Caco-2 (cell line): ENCODE measurements around a stretch of chr1.

DNA sequence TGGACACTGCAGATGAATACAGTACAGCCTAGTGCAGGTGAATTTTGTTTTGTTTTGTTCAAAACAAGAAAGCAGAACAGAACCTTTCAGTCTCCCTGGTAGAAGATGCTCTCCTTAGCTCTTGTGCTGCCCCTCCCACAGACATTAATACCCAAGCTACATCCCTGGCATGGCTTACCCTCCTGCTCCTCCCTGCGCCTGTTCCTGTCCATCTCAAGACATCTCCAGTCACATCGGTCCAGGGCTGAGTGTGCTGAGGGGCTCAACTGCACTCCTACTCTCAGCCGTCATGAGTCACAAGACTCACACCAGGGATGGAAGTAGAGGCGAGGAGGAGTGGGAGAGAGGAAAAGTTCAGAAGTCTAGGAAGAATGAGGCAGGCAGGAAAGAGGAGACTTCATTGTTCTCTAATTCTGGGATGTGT is 9.2 kb upstream of the TACSTD2 start:
- PRO-cap, result no peak
- RRBS, result no CpG with 5 or more reads among the region's 4 CpGs

- PRO-cap, result no peak
- RRBS, result no CpG with 5 or more reads among the region's 3 CpGs
These were observed 24.4 kb downstream of the MYSM1 start for GRCh38 chr1:58675440-58675808.

DNA sequence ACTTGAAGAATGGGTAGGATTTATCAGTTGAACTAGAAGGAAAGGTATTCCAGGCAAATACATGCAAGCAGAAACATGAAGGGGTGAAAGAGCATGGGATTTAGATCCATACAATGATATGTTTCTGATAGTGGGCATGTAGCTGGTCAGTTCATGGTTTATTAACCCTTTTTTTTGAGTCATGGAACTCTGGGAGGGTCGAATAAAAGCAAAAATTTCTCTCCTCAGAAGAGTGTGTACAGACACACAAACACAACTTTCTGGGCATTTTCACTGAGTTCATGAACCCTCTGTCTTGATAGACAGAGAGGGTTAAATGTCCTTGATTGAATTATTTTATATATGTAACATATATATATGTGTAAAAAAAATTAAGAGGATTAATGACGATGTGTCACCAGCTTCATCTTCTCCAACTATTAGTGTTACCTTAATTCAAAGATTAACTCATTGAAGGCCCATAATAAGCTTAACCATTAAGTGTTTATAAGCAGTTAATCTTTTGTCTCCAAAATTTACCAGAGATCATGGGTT is 4.7 kb downstream of the JUN start:
- PRO-cap, result no peak
- RRBS, result no CpG with 5 or more reads among the region's 2 CpGs

GRCh38 chr1:58858267-58858719 is 74.4 kb upstream of the JUN start:
- PRO-cap, result bidirectional peak, plus-strand start at chr1:58858654, minus-strand start at chr1:58858486
- RRBS, result no CpG with 5 or more reads among the region's 2 CpGs

DNA sequence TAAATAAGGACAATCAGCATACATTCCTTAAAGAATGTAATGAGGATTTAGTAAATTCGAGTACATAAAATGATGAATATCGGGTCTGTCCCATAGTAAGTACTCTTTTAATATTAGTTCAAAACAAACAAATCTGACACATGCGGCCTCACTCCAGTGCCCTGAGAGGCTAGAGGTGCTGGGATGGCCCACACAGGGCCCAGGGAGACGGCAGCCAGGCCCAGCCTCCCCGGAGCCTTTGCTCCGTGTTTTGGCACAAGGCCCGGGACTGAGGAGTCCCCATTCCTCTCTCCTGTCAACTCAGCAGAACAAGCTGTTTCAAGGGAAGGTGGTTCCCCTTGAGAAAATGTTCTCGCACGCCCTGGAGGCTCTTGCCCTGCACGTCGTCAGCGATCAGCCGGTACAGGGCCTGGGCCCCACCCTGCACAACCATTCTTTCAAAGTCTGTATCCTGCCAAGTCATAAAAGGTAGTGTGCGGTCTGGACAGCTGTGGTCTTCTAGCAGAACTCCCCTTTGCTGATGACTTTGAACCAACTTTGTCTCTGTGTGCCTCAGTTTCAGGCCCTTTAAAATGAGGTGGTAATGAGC is 138.4 kb upstream of the JUN start:
- PRO-cap, result no peak
- RRBS, result no CpG with 5 or more reads among the region's 14 CpGs

GRCh38 chr1:58929507-58930405 is 145.9 kb upstream of the JUN start:
- PRO-cap, result no peak
- RRBS, result no CpG with 5 or more reads among the region's 14 CpGs

- PRO-cap, result no peak
- RRBS, result no CpG with 5 or more reads among the region's 1 CpG
These were observed 230.3 kb upstream of the JUN start for GRCh38 chr1:59014249-59014495.

DNA sequence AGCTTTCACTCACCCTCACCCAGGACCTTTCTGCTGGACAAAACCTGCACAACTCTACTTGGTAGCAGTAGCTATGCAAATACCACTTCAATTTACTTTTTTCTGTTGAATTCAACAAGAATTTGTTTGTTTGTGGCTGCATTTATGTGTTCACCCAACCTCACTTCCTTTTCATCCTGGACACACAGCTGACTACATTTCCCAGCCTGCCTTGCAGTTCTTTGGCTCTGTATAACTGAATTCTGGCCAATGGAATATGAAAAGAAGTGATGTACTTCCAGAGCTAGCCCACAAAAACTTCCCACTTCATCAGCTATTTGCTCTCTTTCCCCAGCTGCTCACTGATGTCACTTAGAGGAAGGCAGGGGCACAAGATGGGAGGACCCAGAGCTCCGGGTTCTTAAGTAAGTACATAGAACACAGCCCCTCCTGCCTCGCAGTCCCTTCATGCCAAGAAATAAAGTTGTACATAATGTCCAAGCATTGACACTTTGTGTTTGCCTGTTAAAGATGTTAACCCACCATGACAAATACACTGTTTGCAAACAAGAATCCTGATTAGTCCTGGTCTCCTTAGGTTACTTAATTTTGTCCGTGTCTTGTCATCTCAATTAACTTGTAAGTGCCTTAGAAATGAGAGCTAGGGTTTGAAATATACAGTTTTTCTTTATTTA is 235.0 kb upstream of the FGGY start:
- PRO-cap, result no peak
- RRBS, result no CpG with 5 or more reads among the region's 3 CpGs

GRCh38 chr1:59138369-59138950 is 158.4 kb upstream of the FGGY start:
- PRO-cap, result no peak
- RRBS, result no CpG with 5 or more reads among the region's 6 CpGs

DNA sequence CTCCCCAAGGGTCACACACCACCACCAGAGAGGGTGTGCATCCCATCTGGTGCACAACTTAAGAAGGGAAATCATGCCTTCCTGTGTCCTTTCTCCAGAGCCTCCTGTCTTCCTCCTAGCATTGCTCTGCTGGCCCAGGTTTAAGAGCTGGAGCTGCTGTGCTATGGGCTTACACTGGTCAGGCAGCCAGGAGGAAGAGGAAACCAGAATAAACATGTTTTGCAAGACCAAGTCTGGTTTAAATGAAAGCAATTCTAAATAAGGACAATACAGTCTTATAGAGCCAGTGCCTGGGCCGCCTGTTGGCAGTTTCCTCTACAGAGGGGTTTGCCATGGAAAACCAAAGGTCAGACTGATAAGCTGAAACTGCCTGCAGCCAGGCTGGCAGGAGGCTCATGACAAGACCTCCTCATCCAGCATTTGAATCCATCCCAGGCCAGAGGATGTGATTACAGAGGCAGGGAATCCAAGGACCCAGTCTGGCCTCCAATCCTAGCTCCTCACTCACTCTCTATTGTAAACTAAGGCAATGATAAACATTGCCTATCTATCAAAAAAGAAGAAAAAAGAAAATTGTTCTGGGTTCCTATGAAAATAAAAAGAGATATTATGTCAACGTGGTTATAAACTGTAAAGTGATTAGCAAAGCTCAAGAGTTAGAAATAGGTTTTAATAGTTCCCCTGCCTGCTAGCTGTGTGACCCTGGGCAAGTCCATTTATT is 92.8 kb upstream of the FGGY start:
- PRO-cap, result no peak
- RRBS, result no CpG with 5 or more reads among the region's 2 CpGs

GRCh38 chr1:59298676-59299425 is 2.0 kb downstream of the FGGY start:
- PRO-cap, result no peak
- RRBS, result no CpG with 5 or more reads among the region's 6 CpGs

DNA sequence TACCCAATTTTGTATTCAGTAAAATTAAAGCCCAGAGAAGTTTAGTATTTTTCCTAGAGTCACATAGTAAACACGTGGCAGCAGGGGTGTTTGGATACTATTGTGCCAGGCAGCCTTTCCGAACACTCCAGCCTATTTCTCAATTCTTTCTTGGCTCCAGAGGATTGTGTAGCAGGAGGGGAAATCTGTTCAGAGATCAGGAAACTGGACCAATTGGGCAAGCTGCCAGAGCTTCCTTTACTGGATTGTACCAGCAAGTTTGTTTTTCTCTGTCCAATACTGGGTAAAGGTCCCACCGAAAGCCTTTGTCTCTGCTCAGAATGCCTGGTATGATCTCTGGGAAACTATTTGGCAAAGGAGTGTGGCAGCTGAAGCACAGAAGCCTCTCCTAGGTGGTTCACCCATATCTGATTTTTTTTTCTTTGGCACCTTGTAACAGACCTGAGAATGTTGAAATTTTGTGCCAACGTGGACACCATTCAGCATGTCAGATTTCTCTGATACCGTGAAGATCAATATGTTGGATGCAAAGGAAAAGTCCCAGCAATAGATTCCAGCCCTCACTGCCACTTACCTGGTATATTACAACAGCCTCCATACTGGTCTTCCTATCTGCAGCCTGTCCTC is 126.1 kb downstream of the FGGY start:
- PRO-cap, result no peak
- RRBS, result no CpG with 5 or more reads among the region's 5 CpGs

DNA sequence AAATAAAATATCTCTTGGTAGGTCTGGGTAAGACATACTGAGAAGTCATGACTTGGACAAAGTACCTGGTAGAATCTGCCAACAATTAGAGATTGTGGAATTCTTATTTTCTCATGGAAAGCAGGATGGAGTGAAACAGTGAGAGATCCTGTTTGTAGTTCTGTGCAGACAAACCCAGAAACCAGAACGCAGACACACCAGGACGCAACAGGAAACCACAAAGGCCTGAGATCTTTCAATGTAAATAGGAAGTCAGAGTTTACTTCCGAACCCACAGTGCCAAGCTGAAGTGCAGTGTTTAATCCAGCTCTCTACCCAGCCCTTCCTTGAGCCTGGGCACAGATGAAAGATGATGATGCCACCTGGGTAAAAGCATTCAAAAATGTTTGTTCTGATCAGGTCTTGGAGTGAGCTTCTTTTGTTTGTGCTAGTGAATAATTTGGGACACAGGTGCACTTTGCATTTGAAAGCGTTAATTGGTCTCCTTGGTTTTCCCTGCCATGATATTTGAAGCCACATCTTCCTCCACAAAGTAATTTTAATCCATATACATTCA is 244.2 kb upstream of the HOOK1 start:
- PRO-cap, result no peak
- RRBS, result no CpG with 5 or more reads among the region's 4 CpGs

DNA sequence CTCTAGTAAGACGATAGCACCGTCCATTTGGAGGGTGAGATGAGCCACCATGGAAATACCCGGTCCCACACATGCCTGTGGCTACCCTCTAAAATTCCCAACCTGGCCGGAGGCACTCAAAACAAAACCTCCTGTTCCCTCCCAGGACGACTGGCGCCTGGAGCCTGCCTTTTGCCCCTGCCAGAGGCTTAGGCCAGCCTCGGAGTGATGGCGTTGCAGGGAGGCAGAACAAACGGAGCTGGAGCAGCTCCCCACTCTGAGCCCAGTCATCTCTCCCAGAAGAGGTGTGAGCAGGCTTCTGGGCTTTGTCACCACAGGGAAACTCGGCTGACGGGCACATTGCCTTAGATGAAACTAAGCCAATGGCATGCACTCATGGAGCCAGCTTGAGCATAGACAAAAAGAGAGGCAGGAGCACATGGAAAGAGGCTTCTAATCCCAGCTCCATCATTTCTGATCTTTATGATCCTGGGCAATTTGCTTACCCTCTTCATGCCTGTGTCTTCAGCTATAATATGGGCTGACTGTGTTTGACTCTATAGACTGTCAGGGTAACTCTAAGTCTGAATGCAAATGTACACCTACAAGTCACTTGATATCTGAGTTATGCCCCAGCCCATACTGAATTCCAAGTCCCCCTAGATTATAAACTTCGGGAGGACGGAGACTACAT is 213.6 kb upstream of the HOOK1 start:
- PRO-cap, result no peak
- RRBS, result no CpG with 5 or more reads among the region's 13 CpGs

DNA sequence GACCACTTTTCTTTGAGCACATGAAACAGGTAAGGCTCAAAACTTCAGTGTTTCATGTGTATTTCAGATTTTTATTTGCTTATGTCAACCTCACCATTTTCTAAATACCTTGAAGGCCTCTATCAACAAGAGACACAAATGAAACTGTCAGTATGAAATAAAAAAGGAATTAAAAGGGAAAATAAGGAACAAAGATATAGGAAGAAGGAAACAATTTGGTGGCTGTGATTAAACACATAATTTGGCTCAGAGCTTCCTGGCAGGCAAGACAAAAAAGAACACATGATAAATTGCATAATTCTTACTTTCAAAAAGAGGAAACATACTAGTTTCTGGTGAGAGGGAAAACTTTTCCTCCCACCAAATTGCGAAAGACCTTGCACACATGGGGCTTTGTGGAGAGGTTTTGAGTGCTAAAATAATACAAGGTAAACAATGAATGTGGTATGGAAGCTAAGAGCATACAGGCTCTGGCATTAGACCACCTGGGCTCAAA is 140.3 kb upstream of the HOOK1 start:
- PRO-cap, result no peak
- RRBS, result no CpG with 5 or more reads among the region's 1 CpG

DNA sequence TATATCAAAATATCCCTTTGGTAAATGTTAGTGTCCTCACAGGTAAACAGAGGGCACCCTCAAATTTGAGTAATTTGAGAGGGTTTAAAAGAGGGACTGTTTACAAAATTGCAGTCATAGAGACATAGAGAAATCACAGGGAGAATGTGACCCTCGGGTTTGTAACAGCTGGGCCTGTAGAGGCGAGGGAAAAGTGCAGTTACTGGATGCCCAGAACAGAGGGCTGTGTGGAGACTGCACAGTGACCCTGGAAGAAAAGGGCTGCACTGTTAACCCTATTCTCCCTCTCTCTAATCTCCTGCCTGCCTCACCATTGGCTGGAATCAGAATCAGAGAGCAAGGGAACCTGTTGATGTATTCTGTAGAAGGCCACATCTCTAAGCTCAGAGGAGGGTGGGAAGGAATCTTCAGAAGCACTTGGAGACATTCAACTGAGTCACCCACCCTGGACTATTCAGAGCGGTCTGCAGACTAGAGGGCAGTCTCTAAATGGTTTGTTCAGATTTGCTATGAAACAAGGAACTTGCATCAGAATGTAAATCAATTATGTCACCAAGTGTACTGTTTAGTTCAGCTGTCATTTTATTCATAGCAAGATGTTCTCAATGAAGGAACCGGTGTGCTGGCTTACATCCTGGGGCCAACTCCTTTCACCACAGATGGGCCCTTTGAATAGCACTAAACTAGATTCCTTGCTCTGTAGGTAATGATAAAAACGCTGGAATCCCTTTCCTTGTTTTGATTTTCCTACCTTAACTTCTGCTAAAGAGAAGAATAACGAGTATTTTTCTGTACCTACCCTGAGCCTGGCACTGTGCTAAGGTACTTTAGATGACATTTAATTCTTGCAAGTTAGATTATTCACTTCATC is 132.2 kb upstream of the HOOK1 start:
- PRO-cap, result no peak
- RRBS, result no CpG with 5 or more reads among the region's 6 CpGs

DNA sequence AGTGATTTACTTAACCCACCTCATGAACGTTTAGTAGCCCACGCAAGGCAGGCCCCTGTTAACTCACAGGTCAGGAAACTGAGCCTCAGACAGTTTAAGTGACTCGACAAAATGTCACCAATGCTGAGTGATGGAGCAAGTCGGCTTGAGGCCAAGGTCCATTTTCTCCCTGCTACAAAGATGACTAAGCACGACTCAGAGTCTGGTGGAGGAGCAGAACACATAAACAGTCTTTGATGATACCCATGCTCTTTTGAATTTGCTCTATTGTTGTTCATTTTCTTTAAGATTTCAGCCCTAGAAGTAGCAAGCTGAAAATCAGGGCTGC is 83.9 kb upstream of the HOOK1 start:
- PRO-cap, result unidirectional peak, plus-strand start at position 198 of the sequence
- RRBS, result no CpG with 5 or more reads among the region's 5 CpGs

GRCh38 chr1:59731221-59731715 is 83.5 kb upstream of the HOOK1 start:
- PRO-cap, result no peak
- RRBS, result 81% methylated on average over 3 of the region's 7 CpGs

DNA sequence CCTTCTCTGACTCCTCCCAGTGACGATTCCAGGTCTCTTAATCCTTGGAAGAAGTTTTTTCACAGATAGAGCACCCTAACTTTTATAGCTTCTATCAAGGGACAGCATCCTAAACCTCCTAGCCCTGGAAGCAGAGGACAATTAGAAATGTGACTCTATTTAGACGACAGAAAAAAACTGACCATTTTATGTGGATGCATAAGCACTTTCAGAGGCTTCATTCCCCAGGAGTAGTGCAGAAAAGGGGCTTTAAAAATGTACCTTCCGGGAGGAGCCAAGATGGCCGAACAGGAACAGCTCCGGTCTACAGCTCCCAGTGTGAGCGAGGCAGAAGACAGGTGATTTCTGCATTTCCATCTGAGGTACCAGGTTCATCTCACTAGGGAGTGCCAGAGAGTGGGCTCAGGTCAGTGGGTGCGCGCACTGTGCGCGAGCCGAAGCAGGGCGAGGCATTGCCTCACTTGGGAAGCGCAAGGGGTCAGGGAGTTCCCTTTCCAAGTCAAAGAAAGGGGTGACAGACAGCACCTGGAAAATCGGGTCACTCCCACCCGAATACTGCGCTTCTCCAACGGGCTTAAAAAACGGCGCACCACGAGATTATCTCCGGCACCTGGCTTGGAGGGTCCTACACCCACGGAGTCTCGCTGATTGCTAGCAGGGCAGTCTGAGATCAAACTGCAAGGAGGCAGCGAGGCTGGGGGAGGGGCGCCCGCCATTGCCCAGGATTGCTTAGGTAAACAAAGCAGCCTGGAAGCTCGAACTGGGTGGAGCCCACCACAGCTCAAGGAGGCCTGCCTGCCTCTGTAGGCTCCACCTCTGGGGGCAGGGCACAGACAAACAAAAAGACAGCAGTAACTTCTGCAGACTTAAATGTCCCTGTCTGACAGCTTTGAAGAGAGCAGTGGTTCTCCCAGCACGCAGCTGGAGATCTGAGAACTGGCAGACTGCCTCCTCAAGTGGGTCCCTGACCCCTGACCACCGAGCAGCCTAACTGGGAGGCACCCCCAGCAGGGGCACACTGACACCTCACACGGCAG is 416.6 kb upstream of the C1orf87 start:
- PRO-cap, result unidirectional peak, plus-strand start at position 258 of the sequence; bidirectional peak, plus-strand start at position 481 of the sequence, minus-strand start at position 291 of the sequence
- RRBS, result no CpG with 5 or more reads among the region's 30 CpGs

- PRO-cap, result no peak
- RRBS, result 5% methylated on average over 14 of the region's 43 CpGs
These were observed 31.3 kb upstream of the NFIA start for GRCh38 chr1:61050956-61051625.